Peritoneum (tissue), 1 donor: Measurements from ENCODE around the gene C4orf54.

- PRO-cap, result no peak
Measured at GRCh38 chr4:94455128-94455582, 3.4 kb downstream of the PDLIM5 start.

GRCh38 chr4:94463333-94463994, 11.7 kb downstream of the PDLIM5 start:
- PRO-cap, result no peak

DNA sequence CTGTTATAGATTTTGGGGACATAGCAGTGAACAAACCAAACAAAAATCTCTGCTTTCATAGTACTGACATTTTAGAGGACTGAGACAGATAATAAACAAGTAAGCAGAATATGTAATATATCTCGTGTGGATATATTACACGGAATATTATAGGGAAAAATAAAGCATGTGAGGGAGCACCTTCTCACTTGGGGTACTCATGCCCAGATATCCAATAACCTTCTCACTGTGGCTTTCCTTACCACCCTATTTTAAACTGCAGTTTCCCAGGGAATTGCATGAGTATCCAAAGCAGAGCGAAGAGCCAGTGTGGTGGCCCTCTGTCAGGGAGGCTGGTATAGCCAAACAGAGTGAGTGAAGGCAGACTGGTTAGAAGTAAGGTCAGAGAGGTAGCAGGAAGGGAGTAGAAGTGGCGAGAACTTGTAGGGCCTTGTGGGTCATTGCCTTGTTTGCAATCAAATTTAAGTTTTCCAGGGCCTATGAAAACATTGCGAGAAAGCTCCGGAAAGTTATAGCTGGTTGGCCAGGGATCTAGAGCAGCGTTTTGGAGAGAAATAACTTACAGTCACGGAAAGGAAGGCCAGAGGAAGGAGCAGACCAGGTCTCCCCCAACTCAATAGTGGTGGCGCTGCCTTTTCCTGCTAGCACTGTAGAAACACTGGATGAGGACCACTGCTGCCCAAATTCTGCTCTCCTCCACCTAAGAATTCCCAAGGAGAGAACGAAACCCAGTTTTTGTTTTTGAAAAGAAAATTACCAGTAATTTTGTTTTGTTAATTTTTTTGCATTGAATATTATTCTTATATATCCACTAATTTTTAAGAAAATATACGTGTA, 77.1 kb downstream of the PDLIM5 start:
- PRO-cap, result no peak

DNA sequence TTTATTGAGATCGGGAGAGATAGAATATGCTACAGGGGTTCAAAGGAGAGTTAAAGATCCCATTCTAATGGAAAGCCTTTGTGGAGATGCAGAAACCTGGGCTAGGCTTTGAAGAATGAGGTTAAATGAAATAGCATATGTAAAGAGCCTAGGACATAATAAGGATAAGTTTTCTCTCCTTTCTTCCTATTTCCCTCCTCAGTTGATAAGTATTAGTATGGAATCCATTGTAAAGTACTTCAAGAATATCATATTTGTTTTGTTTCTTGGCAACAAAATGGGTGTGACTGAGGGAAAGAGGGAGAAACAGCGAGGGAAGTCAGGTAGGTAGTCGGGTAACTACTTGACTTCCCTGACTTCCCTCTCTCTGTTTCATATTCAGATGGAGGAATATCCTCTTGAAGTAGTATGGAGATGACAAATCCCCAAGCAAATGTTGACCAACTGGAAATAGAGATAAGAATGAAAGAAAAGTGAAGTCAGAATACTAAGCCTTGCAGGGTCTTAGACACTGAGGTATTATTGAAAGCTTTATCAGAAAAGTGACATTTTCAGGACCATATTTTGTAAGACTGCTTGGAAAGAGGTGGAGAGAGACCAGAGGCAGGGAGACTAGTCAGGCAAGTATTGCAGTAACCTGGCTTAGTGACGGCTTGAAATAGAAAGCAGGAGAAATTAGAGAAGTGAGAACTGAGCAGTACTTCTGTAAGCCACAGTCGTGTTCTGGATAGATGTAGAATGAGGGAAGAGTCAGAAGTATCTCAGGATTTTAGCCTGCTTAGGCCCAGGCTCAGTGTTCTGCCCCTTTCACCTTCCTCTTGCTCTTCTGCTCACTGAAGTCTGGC, 83.0 kb downstream of the PDLIM5 start:
- PRO-cap, result no peak

- PRO-cap, result no peak
Measured at GRCh38 chr4:94670778-94671368, 86.9 kb upstream of the BMPR1B start.

DNA sequence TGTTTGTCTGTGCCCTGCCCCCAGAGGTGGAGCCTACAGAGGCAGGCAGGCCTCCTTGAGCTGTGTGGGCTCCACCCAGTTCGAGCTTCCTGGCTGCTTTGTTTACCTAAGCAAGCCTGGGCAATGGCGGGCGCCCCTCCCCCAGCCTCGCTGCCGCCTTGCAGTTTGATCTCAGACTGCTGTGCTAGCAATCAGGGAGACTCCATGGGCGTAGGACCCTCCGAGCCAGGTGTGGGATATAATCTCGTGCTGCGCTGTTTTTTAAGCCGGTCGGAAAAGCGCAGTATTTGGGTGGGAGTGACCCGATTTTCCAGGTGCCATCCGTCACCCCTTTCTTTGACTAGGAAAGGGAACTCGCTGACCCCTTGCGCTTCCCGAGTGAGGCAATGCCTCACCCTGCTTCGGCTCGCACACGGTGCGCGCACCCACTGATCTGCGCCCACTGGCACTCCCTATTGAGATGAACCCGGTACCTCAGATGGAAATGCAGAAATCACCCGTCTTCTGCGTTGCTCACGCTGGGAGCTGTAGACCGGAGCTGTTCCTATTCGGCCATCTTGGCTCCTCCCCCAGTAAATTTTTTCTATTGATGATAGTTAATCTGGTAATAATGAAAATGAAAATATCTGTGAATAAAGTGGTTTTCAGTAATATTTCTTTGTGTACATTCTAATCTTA, 83.6 kb downstream of the BMPR1B start:
- PRO-cap, result no peak

DNA sequence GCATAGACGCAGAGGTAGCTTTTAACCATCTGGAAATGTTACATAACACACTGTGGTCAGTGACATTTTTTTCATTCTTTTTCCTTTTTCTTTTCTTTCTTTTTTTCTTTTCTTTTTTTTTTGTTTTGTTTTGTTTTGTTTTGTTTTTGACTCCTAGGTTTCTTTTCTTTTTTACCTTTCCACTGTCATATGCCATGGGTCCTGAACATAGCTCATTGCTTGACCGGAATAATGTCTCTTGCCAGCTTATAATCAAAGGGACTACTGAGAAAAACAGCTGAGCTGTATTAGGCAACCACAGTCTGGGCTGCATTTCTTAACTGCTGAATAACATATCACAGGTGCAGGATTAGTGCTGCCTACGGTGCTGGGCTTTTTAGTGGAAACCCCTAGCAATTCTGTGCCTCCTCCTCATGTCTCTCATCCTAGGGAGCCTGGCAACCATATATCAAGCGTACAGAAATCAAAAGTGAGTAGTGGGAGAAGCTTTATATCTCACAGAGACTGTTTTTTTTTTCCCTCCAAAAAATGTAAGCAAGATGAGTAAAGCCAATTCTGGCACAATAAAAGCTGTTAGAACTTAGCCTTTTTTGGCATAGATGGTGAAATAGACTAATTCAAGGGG, 333.5 kb downstream of the BMPR1B start:
- PRO-cap, result no peak

GRCh38 chr4:95105789-95106366, 348.1 kb downstream of the BMPR1B start:
- PRO-cap, result no peak

- PRO-cap, result no peak
Measured at GRCh38 chr4:96598388-96598759, 758.5 kb downstream of the PDHA2 start.

DNA sequence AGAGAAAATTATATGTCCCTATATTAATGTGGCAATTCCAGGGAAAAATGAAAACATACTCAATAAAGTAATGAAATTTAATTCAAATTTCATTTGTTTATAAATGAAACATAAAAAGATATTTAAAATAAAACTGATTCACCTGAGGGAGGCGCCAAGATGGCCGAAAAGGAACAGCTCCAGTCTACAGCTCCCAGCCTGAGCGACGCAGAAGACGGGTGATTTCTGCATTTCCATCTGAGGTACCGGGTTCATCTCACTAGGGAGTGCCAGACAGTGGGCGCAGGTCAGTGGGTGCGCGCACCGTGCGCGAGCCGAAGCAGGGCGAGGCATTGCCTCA, 510.0 kb downstream of the STPG2 start:
- PRO-cap, result no peak

GRCh38 chr4:98398518-98399225, 137.5 kb downstream of the RAP1GDS1 start:
- PRO-cap, result no peak

GRCh38 chr4:98653940-98654296, 4.5 kb downstream of the TSPAN5 start:
- PRO-cap, result no peak

- PRO-cap, result no peak
Measured at GRCh38 chr4:98773903-98774291, 115.5 kb upstream of the TSPAN5 start.

DNA sequence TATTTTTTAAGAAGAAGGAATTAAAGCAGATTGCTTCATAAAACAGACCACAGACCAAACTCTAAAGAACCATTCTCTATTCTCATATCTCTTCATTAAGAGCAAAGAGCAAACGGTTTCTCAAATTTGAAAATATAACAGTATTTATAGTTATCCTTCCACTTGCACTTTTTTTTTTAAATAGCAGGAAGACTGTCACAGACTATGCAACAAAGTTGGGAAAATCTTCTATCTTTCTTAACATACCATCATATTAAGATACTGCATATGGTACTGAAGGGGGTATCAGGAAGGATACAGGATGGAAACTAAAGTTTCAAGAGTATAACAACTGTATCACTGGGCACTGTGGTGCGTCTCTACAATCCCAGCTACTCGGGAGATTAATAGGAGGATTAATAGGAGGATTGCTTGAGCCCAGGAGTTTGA, 26.5 kb downstream of the EIF4E start:
- PRO-cap, result no peak

DNA sequence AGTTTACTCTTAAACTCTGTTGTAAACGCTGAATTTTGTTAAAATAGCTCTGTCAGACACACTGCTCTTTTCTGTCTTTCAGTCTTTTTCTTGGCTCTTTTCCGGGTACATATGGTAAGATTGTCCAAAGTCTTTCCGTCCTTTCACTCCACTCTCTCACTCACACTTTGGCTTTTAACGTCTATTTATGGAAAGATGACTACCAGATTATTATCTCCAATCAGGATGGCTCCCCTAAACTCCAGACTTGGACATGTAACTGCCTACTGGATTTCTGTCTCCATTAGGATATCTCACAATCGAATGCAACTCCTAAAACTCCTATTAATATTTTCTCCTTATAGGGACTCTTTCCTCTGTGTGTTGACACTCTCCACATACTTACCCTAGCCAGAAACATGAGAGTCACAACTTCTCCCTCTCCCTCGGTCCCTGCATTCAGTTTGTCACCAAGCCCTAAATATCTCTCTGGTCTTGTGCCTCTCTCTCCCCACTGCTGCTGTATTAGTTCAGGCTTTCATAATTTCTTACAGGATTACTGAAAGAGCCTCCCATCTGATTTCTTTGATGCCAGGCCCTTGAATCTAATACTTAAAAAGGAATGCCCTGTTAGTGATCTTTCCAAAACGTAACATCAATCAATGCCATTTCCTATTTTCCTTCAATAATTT, 1.3 kb upstream of the ADH5 start:
- PRO-cap, result no peak

GRCh38 chr4:99208739-99209057, 10.3 kb downstream of the ADH6 start:
- PRO-cap, result no peak

GRCh38 chr4:99318705-99318994, 2.6 kb downstream of the ADH1B start:
- PRO-cap, result no peak

GRCh38 chr4:99325018-99325439, 3.8 kb upstream of the ADH1B start:
- PRO-cap, result no peak

- PRO-cap, result no peak
Measured at GRCh38 chr4:99657680-99657962, at the start of gene C4orf54. TSS of gene C4orf54 (minus strand) at chr4:99657828.

GRCh38 chr4:99817247-99817845, 719 bp downstream of the DAPP1 start:
- PRO-cap, result no peak